Penis (tissue), 1 donor: ENCODE measurements around the gene TBC1D19.

DNA sequence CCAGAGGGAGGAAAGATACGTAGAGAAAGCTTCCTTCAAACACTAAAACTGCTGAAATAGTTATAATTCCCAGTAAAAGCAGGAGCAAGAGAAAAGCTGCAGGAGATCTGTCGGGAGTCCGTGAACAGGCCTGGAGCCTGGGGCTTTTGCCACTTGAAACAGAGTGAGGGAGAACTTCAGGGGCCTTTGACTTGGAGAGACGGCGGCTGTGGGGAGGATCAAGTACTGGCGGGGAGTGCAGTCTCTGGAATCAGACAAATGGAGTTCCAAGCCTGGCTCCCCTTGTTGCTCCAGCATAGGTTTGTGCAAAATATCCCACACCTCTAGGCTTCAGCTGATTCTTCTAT is 11.4 kb upstream of the SEPSECS start:
- PRO-cap = no peak

DNA sequence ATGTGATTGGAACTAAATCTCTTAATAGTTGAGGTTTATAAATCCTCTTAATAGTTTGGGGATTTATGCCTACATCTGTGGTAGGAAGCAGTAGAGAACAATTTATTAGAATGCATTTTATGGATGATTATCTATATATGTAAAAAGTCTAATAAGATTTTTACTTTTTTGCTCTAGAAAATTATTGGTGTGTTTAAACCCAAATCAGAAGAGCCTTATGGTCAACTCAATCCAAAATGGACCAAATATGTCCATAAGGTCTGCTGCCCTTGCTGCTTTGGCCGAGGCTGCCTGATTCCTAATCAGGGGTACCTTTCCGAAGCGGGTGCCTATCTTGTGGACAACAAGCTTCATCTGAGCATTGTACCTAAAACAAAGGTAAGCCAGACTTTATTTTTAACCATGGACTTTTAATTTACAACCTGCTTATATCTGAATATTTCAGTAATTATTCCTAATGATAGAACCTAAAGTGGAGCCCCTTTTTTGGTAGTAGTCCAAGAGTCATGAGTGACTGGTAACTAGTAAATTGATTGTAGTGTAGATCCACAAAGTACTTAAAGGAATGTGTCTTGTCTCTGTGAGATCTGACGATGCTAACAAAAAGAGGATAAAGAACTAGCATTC is 21.2 kb downstream of the PI4K2B start:
- PRO-cap = no peak

DNA sequence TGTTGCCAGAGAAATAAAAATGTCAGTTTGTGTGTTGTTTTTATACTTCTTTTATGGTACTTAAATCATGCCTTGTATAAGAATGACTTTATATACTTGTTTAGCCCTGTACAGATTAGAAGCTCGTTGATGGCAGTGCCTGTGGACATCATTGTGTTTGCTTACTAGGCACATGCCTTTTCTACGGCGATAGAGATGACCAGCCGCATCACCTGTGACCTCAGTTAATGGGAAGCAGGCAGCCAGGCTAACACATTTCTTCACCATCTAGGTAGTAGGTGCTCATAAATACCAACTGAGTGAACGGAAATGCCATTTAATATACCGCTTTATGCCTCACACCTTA is 3.9 kb upstream of the ANAPC4 start:
- PRO-cap = no peak

GRCh38 chr4:25377751-25378335 is 780 bp downstream of the ANAPC4 start:
- PRO-cap = no peak

DNA sequence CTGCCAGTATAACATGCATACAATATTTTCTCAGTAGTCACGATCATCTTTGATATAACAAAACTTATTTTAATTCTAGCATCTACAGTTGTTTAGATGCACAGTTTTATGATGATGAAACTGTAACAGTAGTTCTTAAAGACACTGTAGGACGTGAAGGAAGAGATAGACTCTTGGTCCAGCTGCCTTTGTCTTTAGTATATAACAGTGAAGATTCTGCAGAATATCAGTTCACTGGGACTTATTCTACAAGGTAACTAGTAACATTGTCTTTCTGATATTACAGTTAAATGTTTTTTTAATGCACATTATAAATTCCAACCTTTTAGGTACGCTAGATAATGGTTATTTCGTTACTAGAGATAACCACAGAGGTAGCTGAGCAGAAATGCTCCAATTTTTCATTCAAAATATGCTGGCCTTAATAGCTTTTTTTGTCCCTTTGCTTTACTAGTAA is 39.3 kb downstream of the ANAPC4 start:
- PRO-cap = no peak

GRCh38 chr4:25444326-25444525 is 67.2 kb downstream of the ANAPC4 start:
- PRO-cap = no peak

GRCh38 chr4:25456856-25457421 is 79.9 kb downstream of the ANAPC4 start:
- PRO-cap = no peak

DNA sequence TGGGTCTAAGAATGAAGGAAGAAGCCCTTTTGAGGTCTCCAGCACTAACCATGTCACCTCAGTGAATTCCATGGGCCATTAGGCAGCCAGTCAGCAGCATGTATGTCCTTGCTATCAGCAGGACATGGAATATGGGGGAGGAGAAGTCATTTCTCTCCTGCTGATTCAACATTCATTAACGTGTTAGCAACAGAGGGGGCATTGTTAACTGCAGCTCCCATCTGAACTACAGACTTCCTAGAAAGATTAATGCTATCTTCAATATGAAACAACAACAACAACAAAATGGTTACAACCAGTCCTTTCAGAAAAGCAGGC is 120.4 kb upstream of the SLC34A2 start:
- PRO-cap = no peak

GRCh38 chr4:25781935-25782653 is 80.7 kb downstream of the SEL1L3 start:
- PRO-cap = no peak

DNA sequence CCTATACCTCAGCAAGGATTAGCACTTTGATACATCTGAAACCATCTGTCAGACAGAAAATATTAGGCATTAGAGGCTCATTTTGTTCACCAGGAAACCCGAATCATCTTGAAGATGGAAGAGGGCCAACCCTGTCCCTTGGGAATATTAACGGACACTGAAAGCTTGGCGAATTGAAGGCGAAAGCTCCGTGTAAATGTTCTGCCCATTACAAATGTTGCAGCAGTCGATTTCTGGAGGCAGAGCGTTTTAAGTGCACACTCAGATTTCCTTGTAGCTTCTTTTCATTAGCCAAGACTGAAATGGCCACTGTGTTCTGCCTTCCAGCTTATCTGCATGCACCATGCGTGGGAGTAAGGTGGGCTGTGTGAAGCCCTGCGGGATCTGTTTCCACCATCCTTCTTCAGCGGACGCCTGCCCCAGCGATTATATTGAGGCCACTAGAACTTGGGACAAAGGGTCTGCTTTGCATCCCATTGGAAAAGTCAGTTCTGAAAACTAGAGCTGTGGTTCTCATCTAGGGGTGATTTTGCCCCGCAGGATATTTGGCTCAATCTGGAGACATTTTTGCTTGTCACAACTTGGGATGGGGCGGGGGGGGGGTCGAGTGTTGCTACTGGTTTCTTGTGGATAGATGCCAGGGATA is 1.4 kb downstream of the SMIM20 start:
- PRO-cap = no peak

DNA sequence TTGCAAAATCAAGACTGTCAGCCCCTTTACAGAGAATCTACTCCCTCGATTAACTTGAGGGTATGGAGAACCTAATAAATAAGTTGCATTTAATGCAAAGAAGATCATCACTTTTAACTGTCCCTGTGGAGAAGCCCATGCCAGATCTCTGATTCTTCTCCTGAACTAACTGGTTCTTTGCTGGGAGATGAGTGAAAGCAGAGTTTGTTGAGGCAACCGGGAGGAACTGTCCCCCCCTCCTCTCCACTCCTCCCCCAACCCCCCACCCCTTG is 137.0 kb downstream of the SMIM20 start:
- PRO-cap = no peak

- PRO-cap = no peak
These were observed 189.1 kb upstream of the RBPJ start for GRCh38 chr4:26131567-26132207.

DNA sequence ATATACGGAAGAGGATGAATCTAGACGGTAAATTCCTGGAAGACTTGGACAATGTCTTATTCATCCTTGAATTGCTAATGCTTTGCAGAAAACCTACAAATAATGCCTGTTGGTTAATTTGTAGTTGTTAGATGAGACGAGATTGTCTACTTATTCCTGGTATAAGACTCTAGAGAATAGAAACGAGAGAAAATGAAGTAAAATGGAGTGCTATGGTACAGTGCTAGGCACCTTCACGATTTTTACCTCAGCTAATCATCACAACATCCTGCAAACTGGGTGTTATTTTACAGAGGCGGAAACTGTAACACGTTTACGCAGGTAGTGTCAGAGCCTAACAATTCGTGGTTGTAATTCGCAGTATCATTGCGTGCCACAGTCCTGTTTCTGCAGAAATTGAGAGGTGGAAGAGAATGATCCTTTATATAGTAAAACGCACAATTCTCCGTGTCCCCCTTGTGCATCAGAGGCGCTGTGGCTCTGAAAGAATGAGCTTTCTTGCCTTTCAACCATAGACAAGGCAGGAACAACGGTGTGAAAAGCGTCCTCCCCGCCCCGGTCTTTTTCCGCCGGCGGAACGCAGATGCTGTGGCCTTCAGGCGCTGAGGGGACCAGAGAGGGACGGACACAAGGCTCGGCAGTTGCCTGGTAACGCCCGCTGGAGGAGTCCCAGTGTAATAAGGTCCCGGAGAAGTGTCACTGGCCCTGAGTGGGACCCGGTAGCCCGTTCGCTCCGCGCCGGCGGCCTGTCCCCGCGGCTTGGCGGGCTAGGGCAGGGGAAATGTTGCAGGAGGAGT is at the start of gene TBC1D19:
TSS of gene TBC1D19 (plus strand) at position 672 of the 797 bp plus-strand sequence.
- PRO-cap = bidirectional peak, plus-strand start at position 699 of the sequence, minus-strand start at position 571 of the sequence

DNA sequence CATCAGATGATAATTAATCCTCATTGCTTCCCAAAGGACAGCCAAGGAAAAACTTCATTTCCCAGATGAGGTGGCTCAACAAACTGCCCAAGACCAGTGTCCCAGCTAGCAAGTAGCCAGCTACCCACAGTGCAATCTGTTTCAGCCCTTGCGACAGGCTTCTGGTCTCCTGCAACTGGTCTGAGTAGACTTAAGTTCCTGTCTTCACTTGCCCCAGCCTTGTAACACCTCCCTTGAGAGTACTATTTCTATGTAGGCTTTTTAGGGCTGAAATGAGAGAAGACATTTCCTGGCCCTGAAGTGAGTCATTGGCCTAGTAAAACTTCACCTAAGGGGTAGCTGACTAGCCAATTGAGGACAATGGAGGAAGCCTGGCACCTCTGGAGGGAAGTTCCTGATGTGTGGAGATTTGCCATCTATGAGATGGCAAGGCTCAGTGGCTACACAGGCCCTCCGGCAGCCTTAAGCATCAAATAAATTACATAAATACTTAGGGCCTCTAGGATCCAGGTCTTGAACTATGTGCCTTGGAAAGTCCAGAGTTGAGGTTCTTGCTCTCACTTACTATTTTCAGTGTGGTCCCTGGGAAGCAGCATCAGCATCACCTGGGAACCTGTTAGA is 80.0 kb upstream of the STIM2 start:
- PRO-cap = no peak

DNA sequence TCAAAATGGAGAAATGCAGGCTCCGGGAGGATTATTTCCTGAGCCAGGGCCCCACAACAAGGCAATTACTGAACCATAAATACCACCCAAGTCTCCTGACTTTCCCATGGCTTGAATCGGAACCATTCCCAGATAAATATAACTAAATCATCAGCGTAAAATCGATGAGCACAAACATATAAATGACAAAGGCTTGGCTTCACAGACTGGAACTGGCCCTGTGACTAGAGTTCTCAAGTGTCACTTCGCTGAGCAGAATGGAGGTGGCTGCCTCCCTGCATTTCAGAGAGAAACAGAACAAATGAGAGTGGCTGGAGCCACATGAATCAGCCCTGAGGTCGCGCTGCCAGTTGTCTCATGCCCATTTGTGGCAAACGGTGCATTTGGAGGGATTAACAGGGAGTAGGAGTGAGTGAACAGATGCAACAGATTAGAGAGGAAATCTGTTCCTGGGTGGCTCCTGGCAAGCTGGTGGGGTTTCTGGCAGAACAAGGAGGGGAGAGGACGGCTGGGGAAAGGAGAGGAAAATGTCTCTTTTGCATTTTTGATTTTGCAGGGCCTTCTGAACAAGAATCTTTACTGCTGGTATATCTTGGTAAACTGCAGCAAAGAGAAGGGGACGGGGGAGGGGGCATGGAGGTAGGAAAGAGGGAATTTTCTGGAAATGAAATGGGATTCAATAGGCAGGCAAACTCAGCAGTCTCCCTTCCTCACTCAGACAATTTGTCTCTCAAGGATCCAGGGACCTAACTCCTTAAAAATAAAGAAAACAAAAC is 57.2 kb upstream of the STIM2 start:
- PRO-cap = no peak

- PRO-cap = no peak
These were observed 4.2 kb downstream of the STIM2 start for GRCh38 chr4:26864770-26865382.

DNA sequence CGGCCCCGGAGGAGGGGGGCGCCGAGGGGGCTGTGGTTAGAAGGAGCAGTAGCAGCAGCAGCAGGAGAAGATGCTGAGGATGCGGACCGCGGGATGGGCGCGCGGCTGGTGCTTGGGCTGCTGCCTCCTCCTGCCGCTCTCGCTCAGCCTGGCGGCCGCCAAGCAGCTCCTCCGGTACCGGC is 1.1 kb downstream of the PCDH7 start:
- PRO-cap = bidirectional peak, plus-strand start at position 68 of the sequence, minus-strand start outside the sequence

- PRO-cap = no peak
These were observed 37.3 kb downstream of the PCDH7 start for GRCh38 chr4:30757364-30757945.

DNA sequence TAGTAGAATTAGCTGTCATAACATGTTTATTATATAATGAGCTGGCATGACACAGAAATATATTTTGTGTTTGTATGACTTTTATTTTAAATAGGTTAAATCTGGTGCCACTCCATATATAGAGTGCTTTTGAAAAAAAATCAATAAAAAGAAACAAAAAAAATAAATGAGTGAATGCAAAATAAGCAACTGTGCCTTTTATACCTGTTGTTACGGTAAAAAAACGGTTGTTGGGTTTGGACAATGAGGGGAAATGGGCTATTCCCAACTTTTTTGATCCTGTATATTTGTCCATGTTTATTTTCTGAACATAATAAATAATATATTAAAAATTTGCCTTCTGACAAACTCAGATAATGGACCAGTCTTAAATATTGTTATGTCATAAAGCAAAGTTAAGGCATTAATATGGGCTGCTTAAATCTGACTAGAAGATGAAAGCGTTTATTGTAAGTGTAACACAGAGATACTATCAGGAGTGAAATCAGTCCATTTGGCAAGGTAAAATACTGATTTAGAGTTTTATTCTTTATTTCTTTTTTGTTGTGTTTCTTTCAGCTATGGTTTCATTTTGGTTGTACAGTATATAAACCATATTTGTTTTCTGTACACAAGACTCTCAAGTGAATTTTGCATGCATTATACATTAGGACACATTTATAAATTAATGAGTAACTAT is 425.3 kb downstream of the PCDH7 start:
- PRO-cap = no peak

DNA sequence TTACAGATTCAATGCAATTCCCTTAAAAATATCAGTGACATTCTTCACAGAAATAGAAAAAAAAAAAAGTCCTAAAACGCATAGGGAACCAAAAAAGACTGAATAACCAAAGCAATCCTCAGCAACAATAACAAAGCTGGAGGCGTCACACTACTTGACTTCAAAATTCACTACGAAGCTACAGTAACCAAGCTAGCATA is 528.5 kb downstream of the PCDH7 start:
- PRO-cap = no peak